Spleen (tissue), 7 donors: ENCODE results near the genes ARHGDIA, ALYREF and SIRT7.

- PRO-cap, 4 experiments = no peak in any of the 4 experiments
- RAMPAGE, long total RNA, 4 experiments = start-site peak on the plus strand in 2 of 4 experiments, at chr17:81867819-81868128 at its widest, 8 to 13 reads per replicate
These were observed 3.2 kb downstream of the ARHGDIA start for GRCh38 chr17:81867921-81868438.

DNA sequence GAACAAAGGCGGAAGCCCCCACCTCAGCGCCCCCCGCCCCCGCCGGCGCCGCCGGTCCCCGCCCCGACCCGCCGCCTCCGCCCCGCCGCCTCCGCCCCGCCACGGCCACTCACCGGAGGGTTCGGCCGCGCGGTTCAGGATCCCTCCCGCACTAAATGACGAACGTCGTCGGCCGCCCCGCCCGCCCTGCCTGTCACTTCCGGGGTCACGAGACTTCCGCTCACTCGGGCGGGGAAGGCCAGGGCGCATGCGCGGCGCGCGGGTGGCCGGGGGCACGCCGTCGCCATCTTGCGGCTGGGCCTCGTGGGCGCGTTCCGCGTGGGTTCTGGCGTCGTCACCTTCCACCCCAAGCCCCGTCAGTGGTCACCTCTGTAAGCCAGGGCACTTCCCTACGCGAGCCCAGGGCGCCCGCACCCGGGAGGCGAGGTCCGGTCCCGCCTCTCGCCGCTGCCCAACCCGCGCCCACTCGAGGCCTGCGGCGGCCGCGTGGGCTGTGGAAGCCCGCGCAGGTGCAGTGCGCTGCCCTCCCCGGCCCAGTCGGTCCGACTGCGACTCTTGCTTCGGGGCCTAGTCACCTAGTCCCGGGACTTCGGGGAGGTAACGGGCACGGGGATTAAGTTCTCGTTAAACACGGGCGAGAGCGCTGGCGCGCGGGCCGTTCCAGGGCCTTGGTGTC lies at the start of gene ARHGDIA:
Gene ARHGDIA (minus strand): TSS at position 153 of the 676 bp plus-strand sequence.
- PRO-cap, 4 experiments = peak in 4 of 4 experiments; most common plus-strand start position 248 of the sequence (in 4); most common minus-strand start position 153 of the sequence (in 4)
- RAMPAGE, long total RNA, 4 experiments = start-site peak on the minus strand in 4 of 4 experiments, centred at positions 153 to 157 of the sequence, 816 to 1,853 reads per replicate

- PRO-cap, 4 experiments = no peak in any of the 4 experiments
- RAMPAGE, long total RNA, 4 experiments = no peak in any of the 4 experiments
These were observed 8.4 kb upstream of the ARHGDIA start for GRCh38 chr17:81879111-81880304.

GRCh38 chr17:81891092-81892122 lies at the start of gene ALYREF:
TSS of gene ALYREF (minus strand) at chr17:81891586.
- PRO-cap, 4 experiments = peak in 4 of 4 experiments; most common plus-strand start chr17:81891950 (in 2); most common minus-strand start chr17:81891586 (in 4)
- RAMPAGE, long total RNA, 4 experiments = start-site peak on the plus strand in 4 of 4 experiments, at chr17:81891725-81891761 at its widest, 100 to 281 reads per replicate

GRCh38 chr17:81905820-81906285 lies 3.8 kb downstream of the NPB start:
- PRO-cap, 4 experiments = no peak in any of the 4 experiments
- RAMPAGE, long total RNA, 4 experiments = no peak in any of the 4 experiments

DNA sequence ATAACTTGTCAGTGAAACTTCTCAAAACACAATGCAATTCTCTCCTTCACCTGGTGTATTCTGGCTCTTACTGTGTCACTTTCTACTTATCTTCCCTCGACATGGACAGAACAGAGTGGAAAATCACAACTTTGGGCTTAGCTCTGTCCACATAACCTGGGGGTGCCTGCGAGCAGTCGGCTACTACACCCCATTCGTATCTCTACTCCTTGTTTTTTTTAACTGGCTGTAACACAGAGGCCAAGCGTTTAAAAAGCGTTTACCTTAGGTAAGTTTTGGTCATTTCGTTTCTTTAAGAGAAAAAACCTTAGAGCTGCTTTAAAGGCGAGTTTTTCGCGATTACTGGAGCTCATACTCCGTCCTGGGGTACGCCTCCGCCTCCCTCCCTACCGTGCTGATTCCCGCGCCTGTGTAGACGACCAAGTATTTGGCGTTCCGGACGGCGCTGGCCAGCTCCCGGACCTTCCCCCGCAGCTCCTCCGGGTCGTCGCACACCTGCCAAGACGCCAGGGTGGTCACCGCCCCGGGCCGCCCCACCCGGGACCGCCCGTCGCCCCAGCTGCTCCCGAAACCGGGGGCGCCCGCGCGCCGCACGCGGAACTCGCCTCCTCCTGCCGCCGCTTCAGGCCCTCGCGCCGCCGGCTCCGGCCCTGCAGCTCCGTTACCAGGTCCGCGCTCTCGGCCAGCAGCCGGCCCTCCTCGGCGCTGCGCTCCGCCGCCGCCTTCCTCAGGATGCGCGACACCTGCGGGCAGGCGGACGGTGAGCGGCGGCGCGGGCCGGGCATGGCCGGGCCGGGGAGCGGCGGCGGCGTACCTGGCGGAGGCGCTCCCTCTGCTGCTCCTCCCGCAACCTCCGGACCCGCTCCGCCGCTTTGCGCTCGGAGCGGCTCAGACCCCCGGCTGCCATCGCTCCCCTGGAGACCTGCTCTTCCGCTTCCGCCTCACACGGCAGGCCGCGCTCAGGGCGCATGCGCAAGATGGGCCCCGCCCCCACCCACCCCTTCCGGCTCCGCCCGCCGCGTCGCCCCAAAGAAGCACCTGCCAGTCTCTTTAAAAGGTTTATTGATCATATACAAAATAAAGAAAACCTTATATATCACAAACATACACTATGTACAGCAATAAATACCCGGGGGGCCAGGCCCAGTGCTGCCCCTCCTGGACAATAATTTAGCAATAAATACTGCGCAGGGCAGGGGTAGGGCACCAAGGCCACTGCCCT lies at the start of gene SIRT7:
Gene SIRT7 (minus strand): TSS at position 952 of the 1,222 bp plus-strand sequence.
- PRO-cap, 4 experiments = peak in 4 of 4 experiments; most common plus-strand start position 1,012 of the sequence (in 4); most common minus-strand start position 916 of the sequence (in 4)
- RAMPAGE, long total RNA, 4 experiments = no peak in any of the 4 experiments

- PRO-cap, 4 experiments = no peak in any of the 4 experiments
- RAMPAGE, long total RNA, 4 experiments = no peak in any of the 4 experiments
These were observed 477 bp upstream of the SIRT7 start for GRCh38 chr17:81918447-81918859.

DNA sequence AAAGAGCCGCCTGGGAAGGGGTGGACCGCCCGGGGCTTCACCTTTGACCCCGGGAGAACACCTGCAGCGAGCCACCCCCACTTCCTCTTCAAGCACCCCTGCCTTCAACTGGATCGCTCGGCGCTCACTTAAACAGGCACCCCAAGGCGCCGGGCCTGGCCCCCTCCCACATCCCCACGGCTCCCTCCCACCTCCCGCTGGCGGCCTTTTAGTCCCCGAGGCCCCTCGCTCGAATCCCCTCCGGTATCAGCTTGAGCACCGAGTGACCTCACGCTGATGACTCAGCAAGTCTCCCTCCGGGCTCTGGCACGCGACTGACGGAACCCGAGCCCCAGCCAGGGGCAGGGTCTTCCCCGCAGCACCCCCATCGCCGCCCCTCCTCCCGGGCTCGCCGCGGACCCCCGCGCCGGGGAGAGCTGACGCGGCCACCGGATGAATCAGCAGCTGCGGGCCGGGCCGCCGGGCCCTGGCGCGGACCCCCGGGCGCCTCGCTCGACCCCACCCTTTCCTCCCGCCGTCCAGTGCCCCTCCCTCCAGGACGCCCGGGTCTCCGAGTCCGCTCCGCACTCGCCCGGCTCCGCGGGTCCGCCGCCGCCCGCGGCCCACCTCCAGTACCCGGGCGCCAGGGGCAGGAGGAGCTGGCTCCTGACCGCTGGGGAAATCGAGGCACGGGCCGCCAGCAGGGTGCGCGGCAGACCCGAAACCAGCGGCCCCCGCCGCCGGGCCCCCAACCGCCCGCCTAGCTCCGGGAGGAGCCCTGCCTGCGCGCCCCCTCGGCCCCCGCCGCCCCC lies 650 bp downstream of the MAFG start:
- PRO-cap, 4 experiments = peak in 4 of 4 experiments; most common plus-strand start position 536 of the sequence (in 2); most common minus-strand start position 439 of the sequence (in 3)
- RAMPAGE, long total RNA, 4 experiments = no peak in any of the 4 experiments

DNA sequence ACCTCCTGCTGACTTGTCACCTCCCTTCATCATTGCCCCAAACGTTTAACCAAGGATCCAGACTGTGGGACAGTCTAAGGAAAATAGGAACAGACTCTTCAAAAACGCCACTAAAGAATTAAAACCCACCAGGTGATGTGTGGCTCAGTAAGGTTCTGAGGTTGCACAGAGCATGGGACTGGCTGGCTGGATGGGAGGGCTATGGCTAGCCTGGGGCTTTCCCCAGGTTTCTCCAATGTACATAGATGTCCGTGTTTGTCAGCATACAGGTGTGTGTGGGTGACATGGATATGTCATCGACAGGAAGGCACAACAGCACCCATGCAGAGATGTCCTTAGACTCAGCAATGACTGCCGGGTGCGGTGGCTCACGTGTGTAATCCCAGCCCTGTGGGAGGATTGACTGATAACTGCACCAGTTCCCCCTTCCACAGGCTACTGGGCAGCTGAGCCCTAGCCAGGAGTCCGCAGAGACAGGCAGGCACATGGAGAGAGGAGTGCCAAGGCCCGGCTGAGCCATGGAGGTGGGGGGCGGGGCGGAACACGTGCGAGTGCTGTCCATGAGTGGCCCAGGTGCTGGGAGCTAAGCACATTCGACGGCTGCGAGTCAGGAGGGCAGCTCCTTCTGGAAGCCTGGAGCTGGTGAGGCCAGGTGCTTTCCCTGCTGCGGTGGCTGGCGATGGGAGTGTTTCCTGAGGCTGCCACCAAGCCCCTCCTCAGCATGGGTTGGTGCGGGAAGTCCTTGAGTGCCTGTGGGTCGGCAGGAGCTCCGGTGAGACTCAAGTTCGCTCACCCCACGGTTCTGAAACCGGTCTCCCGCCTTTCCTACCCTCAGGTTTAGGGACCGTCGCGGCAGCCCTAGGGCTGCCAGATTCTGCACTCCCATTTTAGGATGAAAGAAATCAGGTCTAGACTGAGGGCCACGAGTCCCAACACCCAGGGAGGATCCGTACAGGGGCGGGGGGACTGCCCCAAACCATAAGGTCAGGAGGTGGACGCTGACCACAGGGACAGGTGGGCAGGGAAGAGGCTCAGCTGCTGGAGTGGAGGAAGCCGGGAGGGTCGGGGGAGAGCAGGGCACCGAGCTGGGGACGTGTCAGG lies 871 bp upstream of the ASPSCR1 start:
- PRO-cap, 4 experiments = no peak in any of the 4 experiments
- RAMPAGE, long total RNA, 4 experiments = no peak in any of the 4 experiments

DNA sequence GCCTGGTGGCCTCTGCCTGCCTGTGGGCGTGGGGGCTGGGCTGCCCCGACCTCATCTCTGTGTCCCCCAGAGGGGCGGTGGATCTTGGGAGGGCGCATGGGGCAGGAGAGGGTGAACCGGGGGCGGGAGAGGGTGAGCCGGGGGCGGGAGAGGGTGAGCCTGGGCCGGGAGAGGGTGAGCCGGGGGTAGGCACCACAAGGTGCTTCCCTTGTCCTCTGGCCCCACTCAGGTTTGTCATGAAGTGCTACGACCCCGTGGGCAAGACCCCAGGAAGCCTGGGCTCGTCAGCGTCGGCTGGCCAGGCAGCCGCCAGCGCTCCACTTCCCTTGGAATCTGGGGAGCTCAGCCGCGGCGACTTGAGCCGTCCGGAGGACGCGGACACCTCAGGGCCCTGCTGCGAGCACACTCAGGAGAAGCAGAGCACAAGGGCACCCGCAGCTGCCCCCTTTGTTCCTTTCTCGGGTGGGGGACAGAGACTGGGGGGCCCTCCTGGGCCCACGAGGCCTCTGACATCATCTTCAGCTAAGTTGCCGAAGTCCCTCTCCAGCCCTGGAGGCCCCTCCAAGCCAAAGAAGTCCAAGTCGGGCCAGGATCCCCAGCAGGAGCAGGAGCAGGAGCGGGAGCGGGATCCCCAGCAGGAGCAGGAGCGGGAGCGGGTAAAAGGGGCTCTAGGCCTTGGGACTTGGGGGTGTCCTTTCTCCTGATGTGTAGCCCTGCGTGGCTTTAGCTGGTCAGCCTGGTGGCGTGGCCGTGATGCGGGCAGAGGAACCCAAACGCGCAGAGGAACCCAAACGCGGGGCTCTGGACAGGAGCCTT lies 19.0 kb downstream of the ASPSCR1 start:
- PRO-cap, 4 experiments = no peak in any of the 4 experiments
- RAMPAGE, long total RNA, 4 experiments = no peak in any of the 4 experiments

DNA sequence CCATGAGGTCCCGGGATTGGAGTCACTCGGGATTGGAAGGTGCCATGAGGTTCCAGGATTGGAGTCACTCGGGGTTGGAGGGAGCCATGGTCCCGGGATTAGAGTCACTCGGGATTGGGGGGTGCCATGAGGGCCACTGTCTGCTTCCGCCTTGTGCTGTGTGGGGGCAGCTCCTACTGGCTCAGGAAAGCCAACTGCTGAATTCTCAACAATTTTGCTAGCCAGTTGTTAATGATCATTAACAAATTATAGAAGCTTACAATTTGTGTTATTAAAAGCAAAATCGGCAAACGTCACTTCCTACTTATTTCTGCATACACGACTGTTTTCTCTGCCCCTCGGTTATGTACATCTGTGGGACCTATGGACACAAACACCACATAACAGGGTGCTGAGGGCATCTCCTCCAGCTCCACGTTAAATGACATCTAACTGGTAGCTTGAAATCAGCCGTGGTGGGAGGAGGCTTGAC lies 2.6 kb downstream of the DCXR start:
- PRO-cap, 4 experiments = no peak in any of the 4 experiments
- RAMPAGE, long total RNA, 4 experiments = no peak in any of the 4 experiments

DNA sequence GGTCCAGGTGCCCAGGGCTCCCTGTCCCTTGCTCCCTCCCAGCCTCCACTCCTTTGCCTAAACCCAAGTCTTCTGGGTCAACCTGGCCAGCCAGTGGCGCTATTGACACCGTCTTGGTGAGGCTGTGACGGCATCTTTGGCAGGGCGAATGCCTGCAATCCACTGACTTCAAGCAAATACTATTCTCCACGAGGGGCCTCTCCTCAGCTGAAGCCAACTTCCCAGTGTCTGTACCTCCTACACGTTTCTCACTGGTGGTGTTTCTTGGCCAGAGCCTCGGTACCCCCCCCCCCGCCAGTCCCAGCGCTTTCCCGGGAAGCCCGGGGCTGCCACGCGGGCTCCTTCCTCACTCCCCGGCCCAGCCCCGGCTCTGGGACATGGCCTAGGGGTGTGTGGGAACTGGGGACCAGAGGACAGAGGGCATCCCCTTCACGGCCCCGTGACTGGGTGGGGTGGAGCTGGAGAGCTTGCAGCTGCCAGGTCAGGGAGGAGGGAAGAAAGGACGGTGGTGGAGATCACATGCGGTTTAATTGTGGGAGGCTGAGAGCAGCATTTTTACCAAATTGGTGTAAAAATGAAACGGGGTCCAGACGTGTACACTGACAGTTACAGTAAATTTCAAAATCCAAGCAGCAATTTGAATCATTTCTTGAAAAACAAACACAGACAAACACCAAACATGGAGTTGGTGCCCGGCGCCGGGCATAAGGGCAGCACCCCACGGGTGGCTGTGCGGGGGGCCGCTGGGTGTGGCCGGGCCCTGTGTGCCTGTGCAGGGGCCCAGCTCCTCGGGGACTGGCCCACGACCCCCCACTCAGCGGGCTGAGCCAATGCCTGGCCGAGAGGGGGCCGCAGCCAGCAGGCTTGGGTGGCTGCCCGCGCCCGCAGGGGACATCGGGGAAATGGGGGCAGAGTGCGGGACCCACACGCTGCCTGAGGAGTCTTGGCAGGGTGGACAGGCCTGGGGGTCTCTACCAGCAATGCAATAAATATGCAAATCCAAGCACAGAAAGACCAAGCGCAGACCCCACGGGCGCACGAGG lies 12.5 kb upstream of the DUS1L start:
- PRO-cap, 4 experiments = no peak in any of the 4 experiments
- RAMPAGE, long total RNA, 4 experiments = no peak in any of the 4 experiments

DNA sequence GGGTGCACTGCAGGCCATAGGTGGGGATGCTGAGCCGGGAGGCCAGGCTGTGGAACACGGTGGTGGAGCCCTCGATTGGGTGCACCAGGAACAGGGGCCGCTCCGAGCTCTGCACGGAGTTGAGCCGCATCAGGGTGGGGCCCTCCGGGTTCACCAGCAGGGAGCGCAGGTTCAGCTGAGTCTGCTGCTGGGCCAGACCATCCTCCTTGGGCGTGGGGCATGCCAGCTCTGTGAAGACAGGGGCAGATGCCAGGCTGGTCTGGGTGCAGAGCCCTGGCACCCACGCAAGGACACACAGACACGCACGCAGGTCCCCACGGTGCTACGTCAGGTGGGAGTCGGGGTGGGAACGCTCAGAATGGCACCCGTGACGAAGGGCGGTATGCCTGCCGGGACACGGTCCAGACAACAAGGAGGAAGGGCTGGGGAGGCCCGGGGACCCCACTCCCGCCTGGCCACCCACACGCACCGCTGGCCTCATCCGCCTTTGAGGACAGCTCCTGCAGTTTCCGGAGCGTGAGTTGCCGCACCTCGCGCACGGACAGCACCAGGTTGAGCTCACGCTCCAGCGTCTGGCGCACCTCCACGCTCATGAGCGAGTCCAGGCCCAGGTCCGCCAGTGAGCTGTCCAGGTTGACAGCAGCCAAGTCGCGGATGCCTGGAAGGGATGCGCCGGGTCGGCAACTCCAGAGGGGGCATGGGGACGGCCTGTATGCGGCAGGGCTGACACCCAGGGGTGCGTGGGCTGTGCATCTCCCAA lies 15.3 kb upstream of the DUS1L start:
- PRO-cap, 4 experiments = no peak in any of the 4 experiments
- RAMPAGE, long total RNA, 4 experiments = no peak in any of the 4 experiments

GRCh38 chr17:82105700-82106960 lies 8.1 kb upstream of the FASN start:
- PRO-cap, 4 experiments = peak in 4 of 4 experiments; most common plus-strand start chr17:82106457 (in 4); most common minus-strand start chr17:82106596 (in 4)
- RAMPAGE, long total RNA, 4 experiments = start-site peak on the minus strand in 4 of 4 experiments, at chr17:82106317-82106381 at its widest, 46 to 379 reads per replicate

GRCh38 chr17:82107883-82108400 lies 9.9 kb upstream of the FASN start:
- PRO-cap, 4 experiments = no peak in any of the 4 experiments
- RAMPAGE, long total RNA, 4 experiments = no peak in any of the 4 experiments

- PRO-cap, 4 experiments = no peak in any of the 4 experiments
- RAMPAGE, long total RNA, 4 experiments = no peak in any of the 4 experiments
These were observed 16.4 kb downstream of the CCDC57 start for GRCh38 chr17:82196283-82196594.

- PRO-cap, 4 experiments = peak in 4 of 4 experiments; most common plus-strand start chr17:82216863 (in 3); most common minus-strand start chr17:82216749 (in 3)
- RAMPAGE, long total RNA, 4 experiments = start-site peak on the plus strand in 1 of 4 experiments, at chr17:82216951-82216979 at its widest, 8 reads per replicate
These were observed 3.9 kb upstream of the CCDC57 start for GRCh38 chr17:82216276-82217116.

DNA sequence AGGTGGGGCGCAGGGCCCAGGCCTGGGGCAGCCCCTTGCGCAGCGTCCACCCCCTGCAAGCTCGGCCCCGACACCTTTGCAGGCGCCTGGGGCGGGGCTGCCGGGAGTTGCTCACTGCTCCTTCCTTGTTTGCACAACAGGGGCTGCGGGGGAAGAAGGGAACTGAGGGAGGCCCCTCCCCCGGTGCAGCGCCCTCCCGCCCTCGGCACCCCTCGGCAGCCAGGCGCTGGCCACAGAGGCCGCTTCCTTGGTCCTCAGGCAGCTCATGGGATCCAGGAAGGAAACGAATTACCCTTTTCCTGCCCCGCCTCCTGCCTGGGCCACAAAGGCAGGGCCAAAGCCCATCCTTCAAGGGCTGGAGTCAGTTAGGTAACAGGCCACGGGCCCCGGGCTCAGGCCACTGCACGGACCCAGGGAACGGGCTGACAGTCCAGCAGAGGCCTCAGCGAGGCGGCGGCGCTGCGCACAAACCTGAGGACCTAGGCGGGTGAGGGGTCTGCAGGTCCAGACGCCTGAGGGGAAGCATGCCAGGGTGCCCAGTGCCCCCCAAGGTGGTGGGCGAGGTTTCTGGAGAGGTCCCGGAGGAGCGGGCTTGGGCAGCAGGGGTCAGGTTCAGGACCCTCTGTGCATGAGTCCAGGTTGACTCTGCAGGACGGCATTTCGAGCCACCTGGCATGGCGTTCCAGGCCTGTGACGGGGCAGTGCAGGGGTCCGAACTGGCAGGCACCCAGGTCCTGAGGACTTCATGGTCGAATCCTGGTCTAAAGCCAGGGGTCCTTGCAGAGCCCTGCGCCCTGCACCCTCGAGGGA lies 3.2 kb downstream of the SLC16A3 start:
- PRO-cap, 4 experiments = peak in 4 of 4 experiments; most common plus-strand start position 294 of the sequence (in 2); most common minus-strand start position 78 of the sequence (in 2)
- RAMPAGE, long total RNA, 4 experiments = no peak in any of the 4 experiments

DNA sequence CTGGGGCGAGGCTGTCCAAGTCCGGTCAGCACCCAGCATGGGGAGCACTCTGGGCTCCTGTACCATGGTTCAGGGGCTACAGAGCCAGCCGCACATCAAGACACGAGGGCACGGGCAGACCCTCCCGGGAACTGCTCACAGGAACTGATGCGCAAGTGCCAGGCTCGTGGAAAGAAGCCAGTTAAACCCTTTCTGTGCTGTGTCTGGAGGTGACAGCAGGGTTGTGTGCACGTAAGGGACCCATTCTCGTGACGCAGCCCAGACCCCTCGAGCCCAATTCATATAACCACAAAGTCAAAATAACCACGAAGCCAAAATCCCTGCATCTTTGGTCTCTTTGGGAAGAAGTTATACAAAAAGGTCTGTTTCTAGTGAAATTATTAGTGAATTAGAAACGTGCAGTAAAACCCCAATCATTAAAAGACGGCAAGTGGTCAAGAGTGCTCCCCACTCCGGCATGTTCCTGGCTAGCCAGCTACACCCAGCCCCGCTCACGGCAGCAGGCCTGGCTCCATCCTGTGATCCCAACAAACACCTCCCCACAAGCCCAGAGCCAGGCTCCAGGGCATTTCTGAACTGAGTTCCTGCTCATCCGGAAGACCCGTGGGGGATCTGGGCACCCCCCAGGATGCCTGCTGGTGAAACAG lies 18.8 kb downstream of the SLC16A3 start:
- PRO-cap, 4 experiments = no peak in any of the 4 experiments
- RAMPAGE, long total RNA, 4 experiments = no peak in any of the 4 experiments

- PRO-cap, 4 experiments = no peak in any of the 4 experiments
- RAMPAGE, long total RNA, 4 experiments = no peak in any of the 4 experiments
These were observed 20.9 kb downstream of the CSNK1D start for GRCh38 chr17:82252243-82253323.